ENCODE measurements around the genes YIPF7 and GABRA4.

- RRBS = no CpG with 5 or more reads among the region's 8 CpGs
These were observed 92.9 kb downstream of the NSUN7 start for GRCh38 chr4:40842522-40843143.

GRCh38 chr4:40909108-40909667 lies 159.4 kb downstream of the NSUN7 start:
- RRBS = no CpG with 5 or more reads among the region's 12 CpGs

DNA sequence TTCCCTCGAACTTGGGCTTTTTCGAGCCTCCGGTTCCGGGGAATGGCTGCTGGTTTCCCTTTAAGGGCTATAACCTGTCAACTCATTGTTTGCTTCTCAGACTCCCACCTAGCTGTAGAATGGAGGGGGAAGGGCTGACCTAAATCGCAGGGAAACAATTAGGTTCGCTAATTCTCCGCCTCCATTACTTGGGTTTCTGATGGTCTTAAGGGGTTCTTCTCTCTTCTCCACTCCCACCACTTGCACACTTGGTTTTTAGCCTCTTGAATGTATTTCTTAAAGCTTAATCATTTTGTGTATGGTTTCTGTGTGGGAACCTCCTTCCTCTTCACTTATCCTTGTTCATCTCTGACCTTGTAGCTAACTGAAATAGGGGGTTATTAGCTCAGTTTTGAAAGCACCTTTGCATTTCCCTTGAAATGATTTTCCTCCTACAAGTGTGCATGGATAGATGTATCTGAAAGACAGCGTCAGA lies 1.3 kb downstream of the UCHL1 start:
- RRBS = no CpG with 5 or more reads among the region's 8 CpGs

DNA sequence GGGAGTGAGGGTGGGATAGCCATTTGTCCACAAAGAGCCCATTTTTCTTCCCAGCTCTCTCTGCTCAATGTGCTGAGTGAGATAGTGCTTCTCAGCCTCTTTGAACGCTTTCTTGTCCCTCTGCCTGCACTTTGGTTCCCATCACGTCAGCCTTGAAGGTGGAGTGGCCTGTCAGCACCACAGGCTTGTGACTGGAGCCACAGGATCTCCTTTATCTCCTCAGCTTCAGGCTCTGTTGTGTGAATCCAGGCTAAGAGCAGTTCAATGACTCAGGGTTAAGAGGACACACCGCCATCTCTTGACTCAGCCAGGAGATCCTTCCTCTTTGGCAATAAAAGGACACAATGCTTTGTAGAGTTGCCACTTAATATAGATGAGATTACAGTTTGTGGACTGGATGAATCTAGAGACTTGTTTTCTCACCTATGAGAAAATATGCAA lies 62.0 kb downstream of the UCHL1 start:
- RRBS = no CpG with 5 or more reads among the region's 3 CpGs

GRCh38 chr4:41535782-41536594 lies 2.0 kb upstream of the LIMCH1 start:
- RRBS = no CpG with 5 or more reads among the region's 8 CpGs

- RRBS = no CpG with 5 or more reads among the region's 3 CpGs
These were observed 38.7 kb downstream of the PHOX2B start for GRCh38 chr4:41709711-41710240.

DNA sequence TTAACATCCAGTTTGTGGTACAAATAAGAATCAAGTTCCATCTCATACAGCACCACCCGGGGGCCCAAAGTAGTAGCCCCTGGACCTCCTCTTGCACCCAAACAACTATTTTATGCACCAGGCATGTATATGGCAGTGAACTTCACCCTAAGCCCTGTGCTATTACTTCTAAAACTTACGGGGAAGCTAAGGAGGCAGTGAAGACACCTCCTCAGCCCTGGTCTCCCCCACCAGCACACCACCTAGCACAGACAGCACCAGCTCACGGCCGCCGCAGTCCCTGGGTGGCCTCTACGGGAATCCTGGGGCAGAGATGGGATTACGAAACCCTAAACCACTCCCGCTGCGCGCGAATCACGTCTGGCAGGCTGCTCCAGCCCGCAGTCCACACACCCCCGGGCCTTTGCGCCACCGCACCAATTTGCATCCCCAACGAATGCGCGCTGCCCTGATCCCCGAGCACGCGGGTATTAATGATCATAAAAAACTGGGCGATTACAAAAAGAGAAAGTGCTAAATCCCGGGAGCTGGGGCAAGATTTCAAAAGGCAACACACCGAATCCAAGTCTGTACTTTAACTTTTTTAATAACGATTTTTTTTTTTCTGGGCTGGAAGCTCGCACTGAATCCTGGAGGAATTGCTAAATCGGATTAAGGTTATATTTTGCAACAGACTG lies 70.0 kb upstream of the TMEM33 start:
- RRBS = no CpG with 5 or more reads among the region's 28 CpGs

DNA sequence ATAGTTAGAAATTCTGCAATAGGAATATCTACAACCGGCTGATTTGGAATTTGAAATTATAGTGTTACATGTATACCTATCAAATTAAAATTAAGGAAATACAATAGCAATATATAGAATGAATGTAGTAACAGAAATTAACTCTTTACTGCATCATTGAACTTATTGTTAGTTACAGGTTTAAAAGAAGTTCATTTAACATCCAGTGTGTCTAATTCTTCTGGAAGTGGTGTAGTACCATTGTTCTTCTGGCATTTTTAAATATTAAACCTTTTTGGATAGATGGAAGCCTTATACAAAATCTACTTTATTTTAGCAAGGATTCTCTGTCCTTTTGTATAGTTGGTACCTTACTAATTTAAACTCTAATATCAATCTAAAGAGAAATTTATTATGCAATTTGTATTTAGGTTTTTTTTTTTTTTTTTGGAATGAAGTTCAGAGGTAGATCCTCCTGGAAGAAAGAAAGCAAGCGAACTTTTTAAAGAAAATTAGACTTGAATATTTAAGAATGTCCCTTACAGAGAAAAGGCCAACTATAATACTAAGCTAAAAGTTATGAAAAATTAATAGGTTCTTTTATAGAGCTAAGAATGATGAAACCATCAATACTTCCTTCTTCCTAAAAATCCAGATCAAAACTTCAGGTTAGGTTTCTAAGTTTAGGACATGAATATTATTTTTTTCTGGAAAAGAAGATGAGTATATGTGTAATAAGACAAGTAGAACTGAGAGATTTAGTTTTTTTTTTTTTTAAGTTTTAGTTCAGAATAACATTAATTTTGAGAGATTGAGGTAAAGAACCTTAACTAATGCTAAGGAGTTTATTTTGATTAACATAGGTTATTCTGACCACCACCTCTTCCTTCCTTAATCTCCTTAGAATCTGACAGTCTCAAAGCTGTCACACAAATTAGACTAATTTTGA lies 21.9 kb downstream of the TMEM33 start:
- RRBS = no CpG with 5 or more reads among the region's 2 CpGs

DNA sequence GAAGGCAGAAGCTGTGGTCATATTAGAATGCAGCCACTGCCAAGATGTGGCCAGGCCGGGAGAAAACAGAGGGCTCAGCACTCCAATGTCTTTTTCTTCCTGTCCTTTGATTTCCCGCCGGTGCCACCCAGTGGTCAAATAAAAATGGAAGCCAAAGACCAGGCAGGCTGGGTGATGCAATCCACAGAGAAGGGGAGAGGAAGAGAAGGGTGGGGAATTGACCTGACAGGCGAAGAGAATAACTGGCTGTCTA lies 94.9 kb upstream of the SHISA3 start:
- RRBS = 8% methylated on average over 2 of the region's 4 CpGs

GRCh38 chr4:42397797-42398722 lies 772 bp downstream of the SHISA3 start:
- RRBS = 2% methylated on average over 24 of the region's 84 CpGs

- RRBS = no CpG with 5 or more reads among the region's 1 CpG
These were observed 1.9 kb downstream of the ATP8A1 start for GRCh38 chr4:42654993-42655481.

- RRBS = no CpG with 5 or more reads among the region's 1 CpG
These were observed at the start of gene YIPF7 for GRCh38 chr4:44651457-44651811. YIPF7 (minus strand) TSS chr4:44651625.

- RRBS = no CpG with 5 or more reads among the region's 1 CpG
These were observed 6.4 kb downstream of the GABRA4 start for GRCh38 chr4:46986971-46987364.

DNA sequence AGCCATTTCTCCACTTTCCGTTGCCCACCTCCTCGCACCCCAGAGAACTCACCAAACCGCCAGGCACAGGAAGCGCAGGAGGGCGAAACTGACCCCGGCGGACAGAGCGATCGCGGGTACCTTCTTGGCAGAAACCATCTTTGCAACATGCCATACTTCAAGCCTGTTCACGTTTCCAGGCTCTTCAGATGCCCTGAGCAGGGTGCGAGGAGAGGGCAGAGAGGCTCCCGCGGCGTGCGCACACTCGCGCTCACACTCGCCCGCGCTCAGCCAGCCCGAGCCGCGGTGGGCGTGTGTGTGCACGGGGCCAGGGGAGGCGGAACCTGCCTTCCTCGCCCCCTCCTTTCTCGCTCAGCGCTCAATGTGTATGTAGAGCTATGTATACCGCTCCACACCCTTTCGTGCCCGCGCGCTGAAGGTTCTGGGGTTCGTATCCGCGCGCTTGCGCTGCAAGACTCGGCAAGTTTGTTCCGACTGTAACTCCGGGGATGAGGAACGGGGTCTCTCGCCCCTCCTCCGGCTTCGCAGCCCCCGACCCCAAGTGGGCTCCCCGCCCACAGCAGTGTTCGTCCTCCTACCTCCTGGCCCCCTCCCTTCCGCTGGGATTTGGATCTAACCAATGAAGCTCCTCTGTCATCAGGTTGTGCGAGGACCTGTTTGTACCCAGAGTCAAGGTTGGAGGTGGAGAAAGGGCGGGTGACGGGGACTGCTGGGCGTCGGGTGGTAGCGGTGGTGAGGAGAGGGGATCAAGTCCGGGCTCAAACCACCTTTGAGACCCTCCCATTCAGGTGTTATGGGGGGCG lies at the start of gene GABRA4:
TSS of gene GABRA4 (minus strand) at position 295 of the 803 bp plus-strand sequence.
- RRBS = 0% methylated on average over 4 of the region's 59 CpGs

DNA sequence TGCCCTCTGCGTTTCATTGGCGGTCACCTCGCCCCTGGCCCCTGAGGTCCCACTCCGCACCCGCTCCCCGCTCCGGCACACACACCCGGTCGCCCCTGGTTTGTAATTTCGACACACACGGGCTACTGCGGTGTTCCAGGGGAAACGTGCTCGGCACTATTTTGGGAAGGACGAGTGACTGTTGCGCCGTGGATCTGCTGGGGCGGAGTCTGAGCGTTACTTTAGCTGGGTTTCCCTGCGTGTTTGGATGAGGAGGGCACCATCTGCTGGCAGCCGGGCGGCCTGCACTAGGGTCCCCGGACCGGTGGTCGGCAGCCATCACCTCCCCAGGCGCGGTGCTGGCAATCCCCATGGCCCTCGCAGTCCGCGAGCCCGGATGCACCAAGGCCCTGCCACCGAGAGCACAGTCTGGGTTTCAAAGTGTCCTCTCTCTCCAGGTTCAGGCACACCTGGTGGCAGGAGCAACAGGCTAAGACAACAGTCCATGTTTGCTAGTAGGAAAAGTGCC lies 1.2 kb downstream of the GABRB1 start:
- RRBS = 2% methylated on average over 8 of the region's 32 CpGs

DNA sequence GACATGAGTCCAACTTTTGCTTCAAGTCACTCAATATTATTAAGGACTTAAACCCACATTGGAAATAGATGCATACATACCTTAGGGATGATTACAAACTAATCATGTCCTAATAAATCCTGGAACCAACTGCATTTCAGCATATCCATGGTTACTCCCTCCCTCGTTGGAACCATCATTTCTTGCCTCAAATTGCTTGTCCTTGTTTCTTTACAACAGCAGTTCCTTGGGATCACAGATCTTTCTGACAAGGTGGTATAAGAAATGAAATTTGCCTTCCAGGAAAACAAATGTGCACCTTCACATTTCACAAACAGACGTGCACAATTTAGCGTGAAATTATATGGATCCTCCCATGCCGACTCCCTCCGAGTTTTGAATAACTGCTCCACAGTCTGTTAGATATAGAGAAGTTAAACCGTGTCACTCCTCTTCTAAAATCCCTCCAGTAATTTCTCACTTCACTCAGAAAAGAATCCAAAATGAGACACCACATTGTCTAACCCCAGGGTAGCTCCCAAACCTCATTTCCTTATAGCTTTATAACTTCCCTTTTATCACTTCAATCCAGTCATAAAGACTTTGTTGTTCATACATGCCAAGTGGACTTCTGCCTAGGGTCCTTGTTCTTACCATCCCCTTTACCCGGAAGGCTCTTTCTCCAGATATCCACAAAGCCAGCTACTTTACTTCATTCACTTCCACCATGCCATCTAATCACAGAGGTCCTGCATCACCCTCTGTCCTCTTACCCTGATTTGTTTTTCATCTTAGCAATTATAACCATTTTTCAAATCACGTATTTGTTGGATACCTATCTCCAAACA lies 156.1 kb downstream of the GABRB1 start:
- RRBS = no CpG with 5 or more reads among the region's 8 CpGs

- RRBS = no CpG with 5 or more reads among the region's 7 CpGs
These were observed 133.9 kb downstream of the CORIN start for GRCh38 chr4:47703948-47704402.

DNA sequence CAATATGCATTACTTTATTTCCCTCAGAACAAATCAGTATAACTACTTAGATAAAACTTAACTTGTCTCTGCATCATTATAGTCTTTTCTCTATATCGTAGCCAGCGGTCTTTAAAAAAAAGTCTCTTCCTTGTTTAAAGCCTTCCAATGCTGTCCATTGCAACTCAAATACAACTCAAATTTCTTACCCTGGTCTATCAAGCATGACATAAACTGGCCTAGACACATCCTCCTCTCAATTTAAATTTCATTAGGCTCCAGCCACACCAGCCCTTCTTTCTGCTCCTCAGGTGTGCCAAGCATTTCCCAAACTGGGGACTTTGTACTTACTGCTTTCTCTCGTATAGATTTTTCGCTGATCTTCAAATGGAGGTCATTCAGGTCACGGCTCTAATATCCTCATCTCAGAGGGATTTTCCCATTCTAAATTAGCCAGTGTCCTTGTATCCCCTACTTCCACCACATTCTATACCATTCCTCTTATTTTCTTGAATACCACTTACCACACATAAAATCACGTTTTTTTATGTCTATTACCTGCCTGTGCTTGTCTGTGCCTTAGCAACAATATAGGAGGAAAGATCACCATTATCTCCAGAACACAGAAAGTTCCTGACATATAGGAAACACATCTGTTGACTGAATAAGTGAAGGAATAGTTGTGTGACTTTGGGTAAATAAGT lies 5.9 kb upstream of the CORIN start:
- RRBS = no CpG with 5 or more reads among the region's 6 CpGs

- RRBS = no CpG with 5 or more reads among the region's 3 CpGs
These were observed 54.1 kb downstream of the TXK start for GRCh38 chr4:48079863-48080384.